Frontal cortex (tissue), 2 donors: ENCODE results near the gene AKAIN1.

GRCh38 chr18:3217742-3218350, 1.9 kb downstream of the MYOM1 start:
- RAMPAGE, long total RNA: no peak

- RAMPAGE, long total RNA: no peak
Observed at GRCh38 chr18:3218704-3219147, 1.0 kb downstream of the MYOM1 start.

DNA sequence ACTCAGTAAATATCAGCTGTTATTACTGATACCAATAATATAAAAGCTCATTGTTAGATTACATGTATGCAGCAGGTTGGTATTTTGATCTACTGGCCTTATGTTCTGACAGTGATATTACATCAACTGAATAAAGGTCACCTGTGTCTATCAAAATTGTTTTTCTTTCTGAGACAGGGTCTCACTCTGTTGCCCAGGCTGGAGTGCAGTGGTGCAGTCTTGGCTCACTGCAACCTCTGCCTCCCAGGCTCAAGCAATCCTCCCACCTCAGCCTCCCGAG, 1.0 kb upstream of the MYOM1 start:
- RAMPAGE, long total RNA: no peak

GRCh38 chr18:3233482-3233867, 13.7 kb upstream of the MYOM1 start:
- RAMPAGE, long total RNA: no peak

DNA sequence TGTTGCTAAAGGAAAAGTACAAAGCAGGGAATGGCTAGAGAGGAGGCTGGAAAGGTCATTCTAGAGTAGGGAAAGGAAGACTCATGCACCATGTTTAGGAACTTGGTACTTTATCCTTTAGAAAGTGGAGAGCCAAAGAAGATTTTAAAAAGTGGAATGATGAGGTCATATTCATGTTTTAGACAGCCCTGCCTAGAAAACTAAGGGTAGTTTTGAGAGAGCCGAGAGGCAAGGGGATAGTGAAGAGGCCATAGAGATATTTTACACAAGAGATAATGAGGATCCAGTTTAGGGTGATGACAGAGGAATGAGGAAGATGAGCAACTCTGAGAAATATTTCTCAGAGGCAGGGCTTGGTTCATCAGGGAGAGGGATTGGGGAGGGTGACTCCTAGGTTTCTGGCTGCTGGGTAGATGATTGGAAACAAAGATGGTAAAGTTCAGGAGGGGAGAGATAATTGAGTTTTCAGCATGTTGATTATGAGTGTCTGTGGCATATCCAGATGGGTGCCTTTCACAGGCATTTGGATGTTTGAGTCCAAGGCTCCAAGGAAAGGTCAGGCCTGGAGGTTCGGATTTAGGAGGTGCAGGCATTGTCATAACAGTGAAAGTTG, 7.3 kb downstream of the MYL12B start:
- RAMPAGE, long total RNA: no peak

DNA sequence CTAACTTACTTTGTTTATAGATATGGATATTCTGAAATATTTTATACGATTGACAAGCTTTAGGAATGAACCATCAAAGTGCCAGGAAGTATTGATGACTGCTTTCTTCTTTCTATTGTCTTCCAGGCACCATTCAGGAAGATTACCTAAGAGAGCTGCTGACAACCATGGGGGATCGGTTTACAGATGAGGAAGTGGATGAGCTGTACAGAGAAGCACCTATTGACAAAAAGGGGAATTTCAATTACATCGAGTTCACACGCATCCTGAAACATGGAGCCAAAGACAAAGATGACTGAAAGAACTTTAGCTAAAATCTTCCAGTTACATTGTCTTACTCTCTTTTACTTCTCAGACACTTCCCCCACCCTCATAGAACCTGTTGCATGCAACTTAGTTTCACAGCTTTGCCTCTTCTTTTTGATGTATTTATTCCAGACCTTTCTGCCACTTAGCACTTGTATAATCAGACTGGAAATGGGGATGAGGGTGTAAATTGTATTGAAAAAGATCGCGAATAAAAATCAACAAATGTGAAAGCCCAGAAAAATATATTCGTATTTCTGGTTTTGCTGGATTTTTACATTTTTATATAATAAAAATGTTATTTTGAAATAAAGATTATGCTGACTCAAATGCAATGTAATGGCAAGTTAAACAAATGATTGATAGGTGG, 15.8 kb downstream of the MYL12B start:
- RAMPAGE, long total RNA: no peak

- RAMPAGE, long total RNA: no peak
Observed at GRCh38 chr18:3283413-3283884, 21.5 kb downstream of the MYL12B start.

GRCh38 chr18:3350434-3350862, 88.5 kb downstream of the MYL12B start:
- RAMPAGE, long total RNA: no peak

GRCh38 chr18:3360301-3361069, 89.5 kb upstream of the TGIF1 start:
- RAMPAGE, long total RNA: no peak

DNA sequence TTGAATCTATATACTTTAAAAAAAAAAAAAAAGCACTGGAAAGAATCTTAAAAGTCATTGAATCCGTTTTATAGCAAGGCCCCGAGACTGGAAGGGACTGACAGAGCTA, 2.8 kb upstream of the TGIF1 start:
- RAMPAGE, long total RNA: no peak

GRCh38 chr18:3584143-3584480, 134.1 kb downstream of the TGIF1 start:
- RAMPAGE, long total RNA: no peak

DNA sequence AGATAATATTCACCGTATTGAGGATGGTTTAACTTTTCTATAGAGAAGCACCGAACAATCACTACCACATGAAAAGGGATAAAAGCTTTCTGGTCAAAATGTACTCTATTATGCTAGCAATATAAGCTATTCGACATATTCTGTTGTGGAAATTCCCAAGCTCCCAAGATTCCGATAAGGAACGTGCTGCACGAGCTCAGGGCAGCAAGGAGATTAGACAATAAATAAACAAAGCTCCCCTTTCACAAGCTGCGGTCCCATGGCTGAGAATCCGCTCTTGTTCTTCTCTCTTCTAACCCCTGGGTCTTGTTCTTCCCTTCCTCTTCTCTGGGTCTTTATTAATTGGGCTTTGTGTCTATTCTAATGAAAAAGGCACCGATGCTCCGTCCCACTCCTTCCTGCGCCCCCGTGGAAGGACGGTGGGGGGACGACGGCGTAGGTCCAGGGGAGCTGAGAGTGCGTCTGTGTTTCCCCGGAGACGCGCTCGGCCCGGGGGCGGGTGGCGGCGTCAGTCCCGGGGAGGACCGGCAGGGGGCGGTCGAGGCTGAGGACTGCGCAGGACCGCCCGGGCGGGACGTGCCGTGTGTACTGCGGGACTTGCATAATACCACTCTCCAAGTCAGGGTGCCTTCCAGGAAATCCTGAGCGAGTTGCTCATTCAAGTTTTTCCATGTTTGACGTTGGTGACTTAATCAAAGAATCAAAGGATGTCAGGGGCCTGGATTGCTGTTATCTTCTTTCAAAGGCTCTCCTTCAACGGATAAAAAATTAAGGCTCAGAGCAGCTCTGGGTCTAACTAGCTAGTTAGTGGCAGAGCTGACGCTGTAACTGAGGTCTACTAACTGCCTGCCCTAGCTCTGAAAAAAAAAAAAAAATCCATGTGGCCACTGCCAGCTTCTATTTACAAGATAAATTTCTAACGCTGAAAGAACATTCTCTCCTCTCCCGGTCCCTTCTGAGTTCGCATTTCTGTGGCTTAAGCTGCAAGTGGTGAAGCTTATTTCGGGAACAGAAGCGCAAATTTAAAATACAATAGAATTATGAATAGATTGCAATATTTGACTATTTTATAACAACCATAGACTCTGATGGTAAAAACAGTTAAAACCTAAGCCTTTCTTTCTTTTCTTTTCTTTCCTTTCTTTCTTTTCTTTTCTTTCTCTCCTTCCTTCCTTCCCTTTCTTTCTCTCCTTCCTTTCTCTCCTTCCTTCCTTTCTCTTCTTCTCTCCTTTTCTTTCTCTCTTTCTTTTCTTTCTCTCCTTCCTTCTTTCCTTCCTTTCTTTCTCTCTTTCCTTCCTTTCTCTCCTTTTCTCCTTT, 321.5 kb downstream of the TGIF1 start:
- RAMPAGE, long total RNA: no peak

DNA sequence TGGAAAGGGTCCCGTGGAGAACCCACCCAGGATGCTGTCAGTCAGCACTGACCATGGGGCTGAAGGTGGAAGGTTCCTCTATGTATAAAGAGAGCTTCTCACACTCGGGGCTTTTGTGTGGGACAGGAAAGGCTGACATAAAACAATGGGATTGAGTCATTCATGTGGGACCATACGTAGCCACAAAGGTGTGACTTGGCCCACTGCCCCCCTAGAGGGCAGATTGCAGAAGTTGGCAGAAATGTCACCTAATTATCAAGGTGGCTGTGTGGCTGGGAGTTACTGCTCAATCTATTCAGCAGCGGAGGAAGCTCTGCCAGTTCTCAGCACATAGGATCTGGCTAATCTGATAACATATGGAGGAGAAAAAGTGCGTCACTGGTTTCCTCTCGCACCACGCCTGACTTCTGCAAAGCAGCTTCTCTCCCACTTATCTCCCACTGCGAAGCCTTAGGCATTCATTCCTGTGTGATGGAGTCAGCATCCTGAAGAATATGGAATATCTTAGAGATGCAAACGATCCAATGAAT, 344.6 kb downstream of the TGIF1 start:
- RAMPAGE, long total RNA: no peak

- RAMPAGE, long total RNA: no peak
Observed at GRCh38 chr18:3816559-3817398, 366.8 kb downstream of the TGIF1 start.

- RAMPAGE, long total RNA: no peak
Observed at GRCh38 chr18:3874558-3875112, 424.7 kb downstream of the TGIF1 start.

DNA sequence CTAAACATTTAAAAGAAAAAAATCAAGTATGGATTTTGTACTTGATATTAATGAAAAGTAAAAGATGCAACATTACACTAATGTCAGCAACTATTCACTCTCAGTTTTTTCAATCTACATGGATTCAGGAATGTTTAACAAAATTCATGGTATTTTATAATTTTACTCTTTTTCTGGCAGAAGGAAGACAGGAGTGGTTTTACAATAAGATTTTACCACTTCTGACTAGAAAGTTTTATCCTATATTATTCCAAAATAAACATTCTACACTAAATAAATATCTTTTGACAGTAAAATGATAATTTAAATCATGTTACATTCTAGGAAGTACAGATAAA, 252.5 kb downstream of the DLGAP1 start:
- RAMPAGE, long total RNA: no peak

DNA sequence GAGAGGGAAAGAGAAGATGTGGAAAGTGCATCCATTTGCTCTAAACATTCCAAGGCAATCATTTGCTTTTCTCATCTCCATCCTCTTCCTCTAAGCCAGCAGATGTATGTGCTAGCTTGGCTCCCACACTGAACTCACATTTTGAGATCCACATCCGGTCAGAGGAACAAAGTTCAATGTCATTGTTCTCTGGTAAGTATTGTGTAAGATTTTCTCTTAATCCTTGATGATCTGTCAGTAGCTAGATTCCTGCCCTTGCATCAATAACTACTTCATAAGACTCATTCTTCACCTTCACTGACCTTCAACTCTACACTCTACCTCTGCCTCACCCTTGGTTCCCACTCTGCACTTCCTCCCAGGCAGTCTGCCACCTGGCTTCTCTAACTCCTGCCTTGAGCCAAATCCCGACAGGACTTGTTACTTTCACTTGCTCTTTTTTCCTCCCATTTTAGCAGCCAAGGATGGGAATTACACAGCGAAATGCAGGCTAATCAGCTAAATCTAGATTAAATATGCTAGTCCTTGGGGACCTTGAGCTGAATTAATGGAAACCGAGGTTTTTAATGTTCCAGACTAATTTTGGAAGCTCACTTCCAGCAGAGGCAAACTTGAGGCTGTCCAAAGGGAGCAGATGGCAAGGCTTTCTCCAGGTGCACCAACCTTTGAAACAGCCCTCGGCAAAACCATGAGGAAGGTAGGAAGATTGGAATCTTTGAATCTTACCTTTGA, 190.7 kb downstream of the DLGAP1 start:
- RAMPAGE, long total RNA: no peak

- RAMPAGE, long total RNA: no peak
Observed at GRCh38 chr18:5196700-5197430, at the start of gene AKAIN1. TSS of gene AKAIN1 (minus strand) at chr18:5197257.

DNA sequence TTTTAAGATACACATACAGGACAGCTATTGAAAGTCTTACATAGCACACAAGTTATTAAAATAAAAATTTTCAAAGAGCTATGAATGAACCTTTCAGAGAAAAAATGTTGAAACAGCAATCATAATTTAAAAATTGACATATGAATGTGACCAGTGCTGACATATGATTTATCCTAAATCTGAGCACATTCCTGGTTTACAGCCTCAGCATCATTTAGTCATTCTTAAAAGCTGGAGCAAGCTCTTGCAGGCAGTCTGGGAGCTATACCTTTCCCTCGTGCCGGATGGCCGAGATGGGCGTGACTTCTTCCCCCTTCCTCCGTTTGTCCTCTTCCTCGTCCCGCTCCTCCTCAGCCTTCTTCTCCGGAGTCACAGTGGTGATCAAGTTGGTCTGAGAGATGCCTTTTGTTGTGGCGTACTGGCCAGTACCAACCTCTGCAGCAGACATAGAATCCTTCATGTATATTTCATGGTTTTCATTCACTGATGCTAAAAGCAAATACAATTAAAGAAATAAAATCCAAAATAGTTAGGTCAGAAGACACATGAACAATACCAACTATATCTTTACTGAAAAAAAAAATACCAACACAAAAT, 124.0 kb upstream of the ZBTB14 start:
- RAMPAGE, long total RNA: no peak

DNA sequence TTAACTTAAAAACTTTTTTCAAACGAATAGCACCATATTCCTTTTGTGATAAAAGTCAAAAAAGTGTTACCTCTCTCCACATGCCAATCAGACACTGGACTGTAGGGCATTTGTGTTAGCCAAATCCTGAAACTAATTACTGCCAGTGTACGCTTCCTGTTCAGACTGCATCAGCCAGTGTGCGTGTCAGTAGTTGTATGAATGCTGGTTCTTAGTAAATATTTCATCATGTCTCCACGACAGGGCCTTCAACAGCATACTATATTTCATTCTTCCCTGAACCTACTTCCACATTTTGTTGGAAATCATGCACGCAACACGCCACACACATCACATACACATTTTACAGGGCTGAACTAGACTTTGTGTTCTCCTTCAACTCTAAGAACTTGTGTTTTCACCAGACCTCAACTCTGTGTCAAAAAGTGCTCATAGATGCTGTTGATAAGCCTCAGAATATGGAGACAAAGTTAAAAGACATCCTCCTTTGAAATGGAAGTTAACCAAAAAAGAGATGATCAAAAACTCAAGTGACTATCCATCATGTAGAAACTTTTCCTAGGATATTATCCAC, 77.5 kb downstream of the EPB41L3 start:
- RAMPAGE, long total RNA: no peak